CD14-positive monocyte (primary cell): Measurements from ENCODE around the gene RBM7.

DNA sequence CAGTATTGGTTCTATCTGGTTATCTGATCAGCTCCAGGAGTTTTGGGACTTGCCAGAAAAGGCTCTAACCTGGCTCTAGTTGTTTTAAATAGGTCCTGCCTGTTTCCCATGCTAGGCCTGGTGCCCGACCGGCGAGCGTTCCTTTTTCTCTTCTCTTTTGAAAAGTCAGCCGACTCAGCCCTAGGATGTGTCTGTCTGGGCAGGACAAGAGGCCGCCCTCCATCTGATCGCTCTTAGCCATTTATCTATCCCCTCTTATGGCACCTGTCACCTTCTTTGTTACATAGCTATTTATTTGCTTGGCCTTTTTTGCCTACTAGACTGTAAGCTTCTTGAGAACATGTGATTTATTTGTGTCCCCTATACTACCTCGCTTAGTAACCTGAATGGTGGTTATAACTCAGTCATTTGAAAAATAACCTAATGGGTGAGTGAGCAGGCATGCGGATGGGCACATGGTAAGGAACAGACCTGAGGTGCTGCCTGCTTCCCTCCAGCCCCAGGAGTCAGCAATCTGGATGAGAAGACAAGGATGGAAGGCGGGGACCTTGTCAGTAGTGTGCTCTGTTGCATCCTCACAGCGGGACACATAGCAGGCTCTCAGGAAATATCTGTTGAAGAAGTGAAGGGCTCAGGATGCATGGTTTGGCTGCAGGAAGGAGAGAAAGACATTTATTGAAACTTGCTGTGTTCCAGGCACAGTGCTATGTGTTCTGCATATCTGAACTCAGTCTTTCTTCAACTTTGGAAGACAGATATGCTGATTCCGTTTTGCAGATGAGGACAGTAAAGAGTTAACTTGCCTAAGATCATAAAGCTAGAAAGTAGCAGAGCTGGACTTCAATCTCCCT lies 108.5 kb downstream of the ZBTB16 start:
- CAGE, long polyA plus RNA: no peak

- CAGE, long polyA plus RNA: no peak
Observed at GRCh38 chr11:114200223-114201083, 95.7 kb upstream of the NNMT start.

- CAGE, long polyA plus RNA: no peak
Observed at GRCh38 chr11:114201725-114202490, 94.3 kb upstream of the NNMT start.

DNA sequence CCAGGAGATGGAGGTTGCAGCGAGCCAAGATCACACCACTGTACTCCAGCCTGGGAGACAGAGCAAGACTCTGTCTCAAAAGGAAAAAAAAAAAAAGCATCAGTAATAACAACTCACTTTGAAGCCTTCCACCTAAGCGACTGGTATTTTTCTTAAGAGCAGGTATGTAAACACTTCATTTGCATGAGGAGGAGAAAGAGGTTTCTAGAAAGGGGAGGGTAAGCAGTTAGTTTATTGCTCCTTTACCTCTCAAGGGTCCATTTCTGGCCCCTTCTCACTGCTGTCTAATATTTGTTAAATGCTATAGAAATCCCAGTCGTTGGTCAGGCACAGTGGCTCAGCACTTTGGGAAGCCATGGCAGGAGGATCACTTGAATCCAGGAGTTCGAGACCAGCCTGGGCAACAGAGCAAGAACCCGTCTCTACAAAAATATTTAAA lies 22.7 kb downstream of the NNMT start:
- CAGE, long polyA plus RNA: no peak

DNA sequence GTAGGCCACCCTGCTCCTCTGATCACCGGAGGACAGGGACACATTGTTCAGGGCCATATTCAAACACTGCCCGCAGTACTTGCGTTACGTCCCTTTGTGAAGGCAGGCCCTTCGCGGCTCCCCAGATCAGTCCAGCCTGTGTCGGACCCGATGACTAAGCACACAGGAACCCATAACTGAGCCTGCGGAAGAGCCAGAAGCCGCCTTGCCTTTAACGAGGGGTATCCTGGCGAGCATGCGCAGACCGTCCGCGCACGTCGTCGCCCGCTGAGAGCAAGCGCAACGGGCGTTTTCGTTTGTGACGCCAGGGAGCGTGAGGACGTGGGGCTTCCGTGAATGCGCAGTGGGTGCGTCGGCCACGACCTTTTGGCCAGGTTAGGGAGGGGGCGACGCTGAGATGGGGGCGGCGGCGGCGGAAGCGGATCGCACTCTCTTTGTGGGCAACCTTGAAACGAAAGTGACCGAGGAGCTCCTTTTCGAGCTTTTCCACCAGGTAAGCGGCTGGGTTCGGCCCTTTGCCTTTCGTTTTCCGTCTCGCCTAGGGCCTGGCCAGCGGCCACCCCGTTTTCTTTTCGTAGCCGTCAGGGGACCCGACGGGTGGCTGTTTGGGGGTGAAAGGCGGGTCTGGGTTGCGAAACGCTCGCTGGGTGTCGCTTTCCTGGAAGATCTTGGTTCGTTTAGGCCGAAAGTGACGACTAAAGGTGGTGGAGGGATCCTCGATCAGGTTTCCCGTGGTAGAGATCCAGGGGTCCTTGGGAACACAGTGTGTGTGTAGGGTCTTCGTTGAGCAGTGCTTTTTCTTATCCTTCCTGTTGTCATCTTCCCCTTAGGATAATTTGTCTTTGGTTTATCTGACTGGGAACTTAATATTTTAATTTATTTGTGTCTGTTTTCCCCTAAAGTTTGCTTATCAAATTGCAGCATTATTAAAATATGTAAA lies at the start of gene RBM7:
Gene RBM7, plus strand, starts transcription at position 392 of the 940 bp plus-strand sequence.
- CAGE, long polyA plus RNA: no peak

DNA sequence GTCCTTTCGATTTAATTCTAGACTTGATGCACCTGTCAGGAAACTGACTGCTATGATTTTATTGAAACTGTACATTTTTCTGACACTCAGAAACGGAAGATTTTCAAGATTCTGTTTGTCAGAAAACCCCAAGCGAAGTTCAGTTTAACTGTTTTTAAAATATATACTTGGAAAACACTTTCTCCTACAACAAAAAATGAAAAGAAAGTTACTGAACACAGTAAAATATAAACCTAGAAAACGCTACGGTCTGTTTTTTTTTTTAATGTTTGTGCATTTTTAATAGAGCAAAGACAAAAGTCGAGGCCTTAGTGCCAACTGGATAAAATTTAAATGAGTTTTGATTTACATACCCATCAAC lies 81.5 kb downstream of the CADM1 start:
- CAGE, long polyA plus RNA: no peak

- CAGE, long polyA plus RNA: no peak
Observed at GRCh38 chr11:116192631-116193181, 580.1 kb downstream of the BUD13 start.

DNA sequence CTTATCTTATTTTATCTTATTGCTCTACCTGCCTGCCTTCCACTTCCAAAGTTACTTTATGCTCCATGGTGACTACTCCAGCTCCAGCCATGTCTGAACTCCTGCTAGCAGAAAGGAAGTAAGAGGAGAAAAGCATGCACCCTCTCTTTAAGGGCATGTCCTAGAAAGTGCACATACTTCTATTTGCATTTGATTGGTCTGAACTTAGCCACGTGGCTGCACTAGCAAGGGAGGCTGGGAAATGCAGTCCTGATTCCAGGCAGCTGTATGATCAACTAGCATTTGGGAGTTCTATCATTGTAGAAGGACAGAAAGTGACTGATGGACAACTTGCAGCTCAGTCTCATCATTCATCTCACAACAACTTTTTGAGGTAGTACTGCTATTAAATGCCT lies 515.7 kb downstream of the BUD13 start:
- CAGE, long polyA plus RNA: no peak

GRCh38 chr11:116707388-116707693 lies 65.4 kb downstream of the BUD13 start:
- CAGE, long polyA plus RNA: no peak

DNA sequence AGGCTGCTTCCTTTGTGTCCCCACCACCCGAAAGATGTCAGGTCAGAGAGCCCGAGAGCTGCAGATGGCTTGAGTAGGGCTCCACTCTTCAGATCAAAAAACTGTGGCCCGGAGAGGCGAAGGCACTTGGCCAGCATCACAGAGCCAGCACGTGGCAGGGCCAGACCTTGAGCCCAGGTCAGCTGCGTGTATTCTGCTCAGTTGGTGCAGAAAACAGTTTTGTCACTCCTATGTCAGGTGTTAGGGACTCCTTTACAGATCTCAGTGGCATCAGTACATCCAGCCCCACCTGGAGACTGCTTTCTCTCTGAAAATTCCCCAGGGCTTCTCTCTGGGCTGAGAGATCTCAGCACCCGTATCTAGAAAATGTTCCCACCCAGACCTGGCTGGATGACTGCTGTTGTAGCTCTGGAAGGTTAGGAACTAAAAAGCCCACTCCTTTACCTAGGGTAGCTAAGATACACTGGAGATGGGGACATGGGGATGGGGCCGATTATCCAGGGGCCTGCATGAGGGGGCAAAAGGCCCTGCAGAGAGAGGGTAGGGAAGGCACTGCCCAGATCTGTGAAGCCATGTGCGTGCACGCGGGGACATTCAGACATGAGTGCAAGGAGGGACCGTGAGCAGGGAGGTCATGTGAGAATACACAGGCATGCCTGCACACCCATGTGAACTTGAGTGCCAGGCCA lies 3.5 kb downstream of the APOA1 start:
- CAGE, long polyA plus RNA: no peak

GRCh38 chr11:116853272-116854317 lies 16.2 kb upstream of the APOA1 start:
- CAGE, long polyA plus RNA: no peak

DNA sequence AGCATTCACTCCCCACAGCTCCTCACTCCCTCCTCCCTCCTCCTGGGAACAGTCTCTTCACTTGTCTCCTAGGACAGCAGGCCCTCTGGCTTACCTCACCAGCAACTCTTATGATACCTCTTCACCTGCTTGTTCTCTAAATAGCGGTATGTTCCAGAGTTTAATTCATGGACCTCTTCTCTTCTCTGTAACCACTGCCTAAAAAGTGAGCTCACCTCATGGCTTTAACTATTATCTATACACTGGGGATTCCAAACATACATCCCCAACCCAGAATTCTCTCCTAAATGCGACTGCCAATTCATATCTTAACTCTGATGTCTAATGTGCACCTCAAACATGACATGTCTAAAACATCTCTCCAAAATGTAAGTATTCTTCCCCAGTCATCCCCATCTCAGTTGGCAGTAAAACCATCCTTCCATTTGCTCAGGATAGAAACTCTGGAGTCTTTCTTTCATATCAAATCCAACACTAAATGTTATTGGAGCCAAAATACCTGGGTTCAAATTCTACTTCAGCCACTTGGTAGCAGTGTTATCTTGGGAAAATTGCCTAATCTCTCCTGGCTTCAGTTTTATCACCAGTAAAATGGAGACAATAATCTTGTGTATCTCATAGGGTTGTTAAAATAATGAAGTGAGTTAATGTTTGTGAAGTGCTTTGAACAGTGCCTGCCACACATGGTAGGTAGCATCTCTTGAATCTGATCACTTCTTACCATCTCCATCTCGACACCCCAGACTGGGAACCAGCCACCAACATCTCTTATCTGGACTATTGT lies 56.8 kb upstream of the APOA1 start:
- CAGE, long polyA plus RNA: no peak

DNA sequence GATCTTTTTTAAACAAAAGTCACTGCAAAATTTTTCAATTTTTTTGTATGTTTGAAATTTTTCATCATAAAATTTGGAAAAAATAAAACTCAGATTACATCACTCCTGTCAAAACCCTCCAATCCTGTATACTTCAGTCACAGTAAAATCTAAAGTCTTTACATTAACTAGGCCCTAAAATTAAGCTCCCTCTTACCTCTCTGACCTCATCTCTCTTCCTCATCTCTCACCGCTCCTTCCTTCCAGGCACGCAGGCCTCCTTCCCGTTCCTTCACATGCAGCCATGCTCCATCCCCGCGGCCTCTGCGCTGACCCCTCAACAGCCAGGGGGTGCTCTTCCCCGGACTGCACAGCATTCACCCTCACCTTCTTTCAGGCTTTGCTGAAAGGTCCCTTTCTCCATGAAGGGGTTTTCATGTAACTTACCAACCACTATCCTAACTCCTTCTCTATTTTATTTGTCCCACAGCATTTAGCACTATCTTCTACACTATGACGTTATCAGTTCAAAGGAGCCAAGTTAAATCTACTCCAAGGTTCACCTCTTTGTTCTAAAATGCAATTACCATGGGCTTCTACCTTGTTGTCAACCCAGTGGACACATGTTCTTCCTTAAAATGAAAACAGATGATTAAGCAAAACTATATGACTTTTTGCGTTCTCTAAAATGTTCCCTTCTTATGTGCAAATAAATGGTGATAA lies 57.7 kb upstream of the APOA1 start:
- CAGE, long polyA plus RNA: no peak

DNA sequence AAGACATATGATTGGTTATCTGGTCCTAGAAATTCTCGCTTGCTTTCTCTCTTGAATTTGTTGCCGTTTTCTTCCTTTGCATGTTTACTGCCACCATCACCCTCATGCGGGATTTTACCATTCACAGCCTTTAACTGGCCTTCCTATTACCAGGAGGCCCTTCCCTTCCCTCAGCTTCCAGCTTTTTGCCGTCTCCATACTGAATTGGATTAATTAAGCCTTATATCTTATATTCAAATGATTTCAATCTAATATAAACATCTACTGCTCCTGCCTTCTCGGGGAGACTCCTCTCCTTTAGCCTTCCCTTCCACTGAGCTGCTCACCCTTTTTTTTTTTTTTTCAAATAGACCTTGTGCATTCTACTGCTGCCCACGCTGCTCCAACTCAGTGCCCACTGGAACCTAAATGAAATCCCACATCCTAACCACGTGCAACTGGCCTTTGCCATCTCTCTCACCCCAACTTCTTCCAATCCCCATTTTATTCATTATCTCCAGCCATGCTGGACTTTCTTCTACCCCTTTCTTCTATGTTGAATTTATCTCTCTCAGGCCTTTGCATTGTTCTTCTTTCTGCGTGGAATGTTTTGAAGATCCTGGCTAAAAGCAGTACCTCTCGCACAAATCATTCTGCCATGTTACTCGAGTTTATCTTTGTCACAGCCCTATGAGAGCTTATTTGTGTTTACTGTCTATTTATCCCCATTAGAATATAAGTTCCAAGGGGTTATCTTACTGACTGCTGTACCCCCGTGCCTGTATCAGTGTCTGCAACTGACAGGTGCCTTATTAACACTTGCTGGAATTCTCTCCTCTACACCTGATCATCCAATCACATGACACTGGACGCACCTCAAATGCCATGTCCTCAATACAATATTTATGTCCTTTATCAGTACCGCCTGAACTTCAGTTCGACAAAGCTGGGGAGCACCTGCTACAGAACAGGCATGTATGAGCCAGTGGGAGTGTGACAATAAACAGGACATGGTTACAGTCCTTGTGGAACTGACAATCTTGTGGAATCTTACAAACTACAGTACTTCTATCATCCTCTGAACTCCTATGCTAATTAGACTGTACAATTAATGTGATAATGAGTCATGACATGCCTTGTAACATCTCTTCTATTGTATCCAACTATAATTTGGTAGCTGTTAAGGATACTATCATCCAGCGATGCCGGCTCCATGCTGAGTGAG lies 82.8 kb upstream of the APOA1 start:
- CAGE, long polyA plus RNA: no peak

DNA sequence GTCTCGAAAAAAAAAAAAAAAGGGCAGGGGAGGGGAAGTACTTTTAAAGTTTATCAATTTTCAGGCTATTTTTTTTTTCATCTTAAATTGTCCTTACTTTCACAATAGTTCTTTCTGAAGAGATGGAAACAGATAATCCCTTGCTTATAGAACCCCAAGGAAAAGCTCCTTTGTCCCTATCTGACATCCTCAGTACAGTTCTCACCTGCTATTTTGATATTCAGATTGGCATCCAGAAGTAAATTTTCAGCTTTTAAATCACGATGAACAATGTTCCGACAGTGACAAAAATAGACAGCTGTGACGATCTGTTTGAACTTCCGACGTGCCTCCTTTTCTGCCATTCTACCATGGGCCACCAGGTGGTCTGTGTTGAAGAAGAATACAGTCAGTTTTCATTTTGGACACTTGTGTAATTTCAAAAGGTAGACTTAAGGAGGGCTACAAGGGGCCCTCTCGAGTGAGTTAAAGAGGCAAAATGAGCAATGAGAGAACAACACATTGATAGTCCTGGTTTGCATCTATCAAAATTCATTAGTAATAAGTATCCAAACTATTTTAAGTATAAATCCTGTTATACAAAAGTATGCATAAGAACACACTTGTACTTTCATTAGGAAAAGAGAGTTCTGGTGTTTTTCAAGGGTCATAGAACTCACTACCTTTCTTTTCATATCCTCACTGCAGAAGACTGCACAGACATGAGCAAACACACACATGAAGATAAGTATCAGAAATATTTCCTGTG lies 89.8 kb upstream of the APOA1 start:
- CAGE, long polyA plus RNA: no peak

- CAGE, long polyA plus RNA: no peak
Observed at GRCh38 chr11:116990587-116991287, 107.5 kb downstream of the SIK3 start.

DNA sequence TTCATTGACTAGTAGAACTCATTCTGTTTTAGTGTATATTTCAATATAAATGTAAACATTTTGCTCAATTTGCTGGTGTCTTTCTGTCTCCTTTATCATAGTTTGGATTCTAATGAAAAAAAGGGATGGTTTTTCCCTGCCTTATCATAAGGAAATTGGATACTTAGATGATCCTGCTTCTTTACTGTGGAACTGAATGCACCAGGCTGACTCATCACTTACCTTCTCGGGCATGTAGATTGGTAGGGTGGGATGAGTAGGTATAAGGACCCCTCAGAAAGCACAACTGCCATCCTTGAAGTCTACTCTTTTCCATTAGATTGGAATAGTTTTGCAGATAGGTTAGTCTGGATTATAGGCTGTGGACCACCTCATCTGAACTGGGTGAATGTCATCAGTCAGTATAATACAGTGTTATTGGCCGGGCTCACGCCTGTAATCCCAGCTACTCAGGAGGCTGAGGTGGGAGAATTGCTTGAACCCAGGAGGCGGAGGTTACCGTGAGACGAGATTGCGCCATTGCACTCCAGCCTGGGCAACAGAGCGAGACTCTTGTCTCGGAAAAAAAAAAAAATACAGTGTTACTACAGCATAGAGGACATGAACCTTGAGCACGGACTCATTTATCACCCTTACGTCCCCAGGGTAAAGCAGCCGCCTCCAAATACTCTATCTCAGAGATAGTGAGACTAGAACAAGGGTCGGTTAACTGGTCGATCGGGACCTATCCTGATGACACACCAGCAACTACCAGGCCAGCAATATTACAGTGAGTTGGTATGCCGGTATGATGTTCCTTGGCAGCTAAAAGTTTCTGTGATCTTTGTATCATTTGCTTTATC lies 7.3 kb upstream of the SIDT2 start:
- CAGE, long polyA plus RNA: no peak

GRCh38 chr11:117197657-117198748 lies 1.2 kb upstream of the TAGLN start:
- CAGE, long polyA plus RNA: no peak

GRCh38 chr11:117200333-117200637 lies 1.1 kb downstream of the TAGLN start:
- CAGE, long polyA plus RNA: no peak

DNA sequence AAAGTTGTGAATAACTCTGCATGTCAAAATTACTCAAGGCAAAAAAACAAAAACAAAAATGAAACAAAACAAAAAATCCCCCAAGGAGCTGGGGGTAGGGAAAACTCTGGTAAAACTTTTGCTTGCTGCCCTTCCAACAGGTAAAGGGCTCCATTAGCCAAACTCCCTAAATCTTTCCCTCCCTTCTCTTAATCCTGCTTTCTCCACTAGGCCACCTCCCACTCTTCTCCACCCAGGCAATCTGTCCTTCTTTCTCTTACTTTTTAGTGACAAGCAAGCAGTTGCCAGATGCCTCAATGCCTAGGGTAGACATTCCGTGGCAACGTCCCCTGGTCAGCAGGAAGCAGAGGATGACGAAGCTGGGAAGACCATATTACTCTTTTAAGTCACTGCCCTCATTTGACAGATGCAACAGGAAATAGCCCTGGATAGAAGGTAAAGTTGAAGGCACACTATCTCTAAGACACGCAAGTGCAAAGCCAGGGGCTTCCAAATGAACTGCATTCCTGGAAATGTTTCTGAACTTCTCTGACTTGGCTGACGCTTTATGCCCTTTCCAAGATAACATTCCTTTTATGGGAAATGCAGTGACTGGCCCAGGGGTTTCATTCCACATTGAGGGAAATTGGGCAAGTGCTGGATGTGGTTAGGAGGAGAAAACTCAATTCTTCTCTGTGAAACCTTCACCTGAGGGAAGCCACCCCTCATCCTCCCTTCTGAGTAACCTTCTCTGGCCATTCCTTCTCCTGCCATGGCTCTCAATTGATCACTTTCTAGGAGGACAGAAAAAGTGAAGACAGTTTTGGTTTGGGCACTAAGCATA lies 14.8 kb downstream of the PCSK7 start:
- CAGE, long polyA plus RNA: no peak